Temporal lobe (tissue), 2 donors: ENCODE measurements around the gene ATP5MC1.

DNA sequence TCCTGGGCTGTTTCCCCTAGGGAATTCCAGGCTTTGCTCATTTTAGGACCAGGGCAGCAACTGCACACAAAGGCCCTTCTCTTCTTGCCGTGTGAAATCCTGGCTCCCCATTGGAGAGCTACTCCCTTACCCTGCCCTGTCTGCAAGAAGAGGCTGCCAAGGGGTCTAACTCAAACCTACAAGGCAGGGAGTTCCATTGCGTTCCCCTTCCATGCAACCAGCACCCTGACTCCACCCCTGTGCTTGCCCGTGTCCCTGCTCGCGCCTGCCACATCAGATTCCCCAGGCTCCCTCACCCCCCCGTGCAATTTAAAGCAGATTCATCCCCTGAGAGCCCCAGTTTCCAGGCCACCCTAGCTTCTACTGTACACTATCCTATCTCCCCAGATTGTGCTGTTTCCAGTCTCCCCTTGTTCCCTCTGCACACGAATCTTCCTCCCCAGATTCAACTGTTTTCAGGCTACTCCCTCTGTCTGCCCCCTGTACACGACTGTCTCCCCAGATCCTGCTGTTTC, 23.2 kb downstream of the COPZ2 start:
- RAMPAGE, long total RNA = no peak

DNA sequence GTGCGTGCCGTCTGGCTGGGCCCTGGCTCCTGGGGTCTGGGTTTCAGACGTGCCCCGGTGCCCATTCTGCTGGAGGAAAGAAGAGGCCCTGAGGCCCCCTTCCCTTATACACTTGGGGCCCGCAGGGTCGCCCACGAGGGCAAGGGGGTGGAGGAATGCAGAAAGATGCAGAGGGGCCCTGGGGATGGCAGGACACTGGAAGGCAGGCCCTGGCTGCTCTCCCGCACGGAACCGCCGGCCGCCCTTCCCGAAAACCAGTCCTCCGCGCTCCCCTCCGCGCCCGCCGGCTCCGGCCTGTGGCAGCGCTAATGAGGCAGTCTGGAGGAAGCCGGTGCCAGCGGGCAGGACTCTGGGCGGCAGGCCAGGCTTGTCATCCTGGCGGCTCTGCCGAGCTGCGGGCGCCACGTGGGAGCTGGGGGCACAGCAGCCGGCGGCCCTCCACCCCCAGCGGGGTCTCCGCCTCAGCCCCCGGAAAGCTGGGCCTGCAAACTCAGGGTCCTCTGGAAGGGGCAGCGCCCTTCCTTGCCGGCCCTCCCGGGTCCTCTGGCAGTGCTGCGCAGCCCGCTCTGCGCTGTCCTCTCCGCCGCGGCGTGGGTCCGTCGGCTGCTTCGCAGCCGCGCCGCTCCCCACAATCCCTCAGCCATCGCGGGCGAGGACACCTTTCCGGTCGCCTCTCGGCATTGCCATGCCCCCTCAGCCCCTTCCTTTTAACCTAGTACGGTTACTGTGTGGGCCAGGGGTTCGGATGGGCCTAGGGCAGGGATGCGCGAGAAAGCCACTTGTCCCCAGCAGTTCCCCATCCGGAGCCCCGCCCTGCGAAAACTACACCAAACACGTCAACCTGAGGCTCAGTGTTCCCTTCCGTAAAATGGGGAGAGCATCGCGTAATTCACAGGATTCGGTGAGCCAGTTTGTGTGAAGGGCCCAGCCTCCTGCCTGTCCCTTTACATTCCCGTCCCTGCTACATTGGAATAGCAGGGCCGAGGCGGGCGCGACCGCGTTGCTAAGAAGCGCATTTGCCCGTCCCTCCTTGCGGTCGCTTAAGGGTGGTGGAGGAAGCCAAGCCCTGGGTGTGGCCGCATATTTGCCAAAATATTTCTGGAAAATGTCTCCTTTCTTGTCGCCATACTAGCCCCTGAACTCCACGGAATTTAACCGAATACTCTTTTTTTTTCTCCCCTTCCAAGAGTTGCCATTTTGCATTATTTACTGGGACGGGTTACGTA, 13.5 kb downstream of the COPZ2 start:
- RAMPAGE, long total RNA = no peak

DNA sequence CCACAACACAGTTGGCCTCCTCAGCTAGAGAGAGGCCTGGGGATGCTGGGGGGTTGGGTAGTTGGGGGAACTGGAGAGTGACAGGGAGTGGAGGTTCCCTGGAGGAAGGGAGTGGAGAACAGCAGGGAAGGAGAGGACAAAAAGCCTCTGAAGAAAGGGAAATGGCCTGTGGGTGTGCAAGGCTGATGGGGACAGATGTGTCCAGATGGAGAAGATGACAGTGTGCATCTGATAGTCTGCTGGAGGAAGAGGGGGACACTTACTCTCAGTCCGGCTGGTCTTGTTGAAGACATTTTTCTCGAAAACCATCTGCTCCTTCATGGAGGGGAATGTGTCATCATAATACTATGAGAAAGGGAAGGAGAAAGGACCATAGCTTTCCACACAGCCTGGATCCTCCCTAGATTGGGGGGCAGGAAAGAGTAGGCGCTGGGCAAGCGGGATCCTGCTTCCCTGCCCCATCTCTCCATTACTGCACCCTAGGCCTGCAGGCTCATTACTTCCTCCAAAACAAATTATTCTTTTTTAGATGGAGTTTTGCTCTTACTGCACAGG, 3.9 kb downstream of the COPZ2 start:
- RAMPAGE, long total RNA = no peak

DNA sequence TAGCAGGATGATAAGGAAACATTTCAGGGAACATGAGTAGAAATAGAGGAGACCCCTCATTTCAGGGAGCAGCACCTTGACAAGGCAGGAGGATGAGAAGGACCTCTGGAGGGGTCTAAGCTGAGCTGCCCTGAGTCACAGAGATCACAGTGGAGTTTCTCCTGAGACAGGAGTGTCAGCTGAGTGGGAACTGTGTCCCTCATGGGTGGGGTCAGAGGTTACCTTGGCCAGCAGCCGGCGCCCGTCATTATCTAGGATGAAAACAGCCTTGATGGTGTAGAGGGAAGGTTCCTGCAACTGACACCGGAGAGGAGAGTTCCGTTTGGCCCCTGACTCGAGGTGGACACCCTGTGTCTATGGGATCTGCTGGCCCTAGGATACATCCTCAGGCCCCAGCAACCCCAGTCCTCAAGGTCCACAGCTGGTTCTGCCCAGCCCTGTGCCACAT, 944 bp downstream of the COPZ2 start:
- RAMPAGE, long total RNA = no peak

DNA sequence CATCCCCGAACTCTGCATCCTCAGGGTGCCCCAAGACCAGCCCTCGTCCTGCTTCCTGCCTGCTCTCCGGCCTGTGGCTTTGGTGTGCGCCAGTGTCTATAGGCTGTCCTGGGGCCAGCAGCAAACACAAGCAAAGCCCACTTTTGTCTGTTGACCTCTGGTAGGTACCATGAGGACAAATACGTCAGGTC, 299 bp upstream of the COPZ2 start:
- RAMPAGE, long total RNA = no peak

DNA sequence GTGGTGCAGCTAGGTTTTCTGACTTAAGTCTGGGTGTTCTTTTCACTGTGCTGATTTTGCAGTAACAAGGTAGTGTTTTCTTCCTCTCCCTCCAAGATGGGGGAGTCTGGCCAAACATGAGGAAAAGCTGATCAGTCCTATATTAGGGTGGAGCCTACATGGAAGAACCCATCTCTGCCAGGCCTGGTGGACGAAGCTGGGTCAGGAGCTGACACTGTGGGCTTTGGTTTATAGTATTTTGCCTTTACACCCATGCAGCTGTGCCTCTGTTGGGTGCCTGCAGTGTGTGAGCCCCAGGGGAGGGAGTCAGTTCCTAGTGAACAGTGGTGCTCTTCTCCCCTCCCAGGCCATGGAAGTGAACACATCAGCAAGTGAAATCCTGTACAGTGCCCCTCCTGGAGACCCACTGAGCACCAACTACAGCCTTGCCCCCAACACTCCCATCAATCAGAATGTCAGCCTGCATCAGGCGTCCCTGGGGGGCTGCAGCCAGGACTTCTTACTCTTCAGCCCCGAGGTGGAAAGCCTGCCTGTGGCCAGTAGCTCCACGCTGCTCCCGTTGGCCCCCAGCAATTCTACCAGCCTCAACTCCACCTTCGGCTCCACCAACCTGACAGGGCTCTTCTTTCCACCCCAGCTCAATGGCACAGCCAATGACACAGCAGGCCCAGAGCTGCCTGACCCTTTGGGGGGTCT, 9.9 kb downstream of the NFE2L1 start:
- RAMPAGE, long total RNA = no peak

GRCh38 chr17:48439952-48440591, 10.1 kb upstream of the SKAP1 start:
- RAMPAGE, long total RNA = no peak

DNA sequence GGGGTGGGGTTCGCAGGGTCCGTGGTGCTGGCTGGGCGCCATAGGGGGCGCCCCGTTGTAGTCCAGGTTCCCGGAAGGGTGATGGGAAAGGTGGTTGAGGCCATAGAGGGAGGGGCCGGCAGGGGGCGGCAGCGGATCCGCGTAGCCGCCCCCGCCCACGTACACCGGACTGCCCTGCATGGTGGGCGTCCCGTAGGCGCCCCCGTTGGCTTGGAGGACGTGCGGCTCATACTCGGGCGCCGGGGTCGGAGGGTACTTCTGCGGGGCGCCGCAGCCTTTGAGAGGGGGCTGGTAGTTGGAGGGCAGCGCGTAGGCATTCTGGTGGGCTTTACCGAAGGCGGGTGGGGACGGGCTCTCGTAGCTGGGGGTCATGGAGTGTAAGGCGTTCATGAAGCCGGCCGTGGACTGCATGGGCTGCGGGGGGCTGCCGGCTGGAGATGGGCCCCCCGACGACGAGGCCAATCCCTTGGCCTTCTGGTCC, 5.5 kb upstream of the HOXB2 start:
- RAMPAGE, long total RNA = no peak

- RAMPAGE, long total RNA = no peak
Observed at GRCh38 chr17:48555190-48556134, 10.6 kb upstream of the HOXB2 start.

- RAMPAGE, long total RNA = no peak
Observed at GRCh38 chr17:48556135-48557379, 11.6 kb upstream of the HOXB2 start.

DNA sequence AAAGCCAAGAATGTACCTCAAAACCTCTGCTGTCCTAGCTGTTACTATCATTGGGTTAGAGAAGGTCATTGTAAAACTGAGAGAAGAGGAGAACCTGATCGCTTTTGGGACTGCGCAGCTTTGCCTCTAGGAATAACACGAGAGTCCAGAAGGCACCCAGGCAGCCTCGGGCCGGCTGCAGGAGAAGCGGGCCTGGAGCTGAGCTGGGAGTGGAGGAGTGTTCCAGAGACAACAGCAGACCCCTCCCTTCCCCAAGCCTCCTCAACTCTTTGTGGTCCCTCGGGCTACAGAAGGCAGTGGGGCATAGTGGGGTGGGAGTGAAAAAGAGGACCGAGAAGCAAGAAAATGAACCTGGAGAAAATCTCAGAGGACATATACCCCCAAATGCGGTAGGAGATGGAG, 13.1 kb upstream of the HOXB2 start:
- RAMPAGE, long total RNA = no peak

- RAMPAGE, long total RNA = no peak
Observed at GRCh38 chr17:48718255-48719420, 3.7 kb downstream of the PRAC1 start.

DNA sequence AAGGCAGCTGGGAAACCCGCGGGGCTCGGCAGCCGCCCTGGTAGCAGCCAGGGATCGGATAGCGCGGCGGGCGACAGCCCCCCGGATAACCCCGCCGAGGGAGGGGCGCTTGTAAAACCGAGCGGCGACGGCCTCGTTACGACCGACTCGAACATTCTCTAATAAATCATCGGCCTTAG, 3.0 kb downstream of the PRAC1 start:
- RAMPAGE, long total RNA = no peak

GRCh38 chr17:48892688-48893370, at the start of gene ATP5MC1:
TSS of gene ATP5MC1 (plus strand) at chr17:48892787.
- RAMPAGE, long total RNA = start-site peak on the plus strand at chr17:48892781-48892825, 986 and 424 reads in 2 replicates

DNA sequence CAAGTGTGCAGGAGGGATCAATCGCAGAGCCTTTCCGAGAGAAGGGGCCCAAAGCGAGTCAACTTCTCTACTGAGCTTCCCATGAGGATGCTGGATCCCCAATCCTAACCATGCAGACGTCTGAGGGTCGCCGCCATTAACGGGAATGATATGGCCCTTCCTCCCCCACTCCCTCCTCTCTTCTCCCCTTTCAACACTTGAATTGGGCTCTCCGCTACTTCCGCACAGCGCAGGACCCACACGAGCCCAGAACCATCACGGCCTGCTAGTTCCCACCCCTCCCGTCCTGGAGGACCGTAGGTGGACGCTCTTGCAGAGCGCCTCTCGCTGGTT, 226 bp upstream of the UBE2Z start:
- RAMPAGE, long total RNA = no peak

DNA sequence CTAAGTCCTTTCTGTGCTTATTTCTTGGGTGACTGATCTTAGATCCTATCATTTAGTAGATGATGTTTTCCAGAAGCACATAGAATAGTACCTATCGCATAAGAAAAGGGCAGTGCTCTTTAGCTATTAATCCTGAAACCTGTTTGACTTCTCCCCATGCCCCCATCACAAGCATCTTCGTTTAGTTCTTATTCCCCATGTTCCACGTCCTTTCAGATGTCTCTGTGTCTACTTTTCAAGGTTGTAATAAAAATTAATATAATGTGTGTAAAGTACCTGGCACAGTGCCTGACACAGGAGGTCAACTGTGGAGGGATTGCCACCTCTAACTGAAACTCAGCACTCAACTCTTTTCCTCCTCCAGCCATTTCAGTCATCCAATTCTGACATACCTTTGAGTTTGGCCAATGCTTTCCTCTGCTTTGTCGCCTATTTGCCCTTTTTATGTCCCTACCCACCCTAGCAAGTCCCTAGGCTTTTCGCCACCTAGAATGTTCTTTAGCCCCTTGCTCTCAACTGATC, 1.5 kb downstream of the UBE2Z start:
- RAMPAGE, long total RNA = no peak

DNA sequence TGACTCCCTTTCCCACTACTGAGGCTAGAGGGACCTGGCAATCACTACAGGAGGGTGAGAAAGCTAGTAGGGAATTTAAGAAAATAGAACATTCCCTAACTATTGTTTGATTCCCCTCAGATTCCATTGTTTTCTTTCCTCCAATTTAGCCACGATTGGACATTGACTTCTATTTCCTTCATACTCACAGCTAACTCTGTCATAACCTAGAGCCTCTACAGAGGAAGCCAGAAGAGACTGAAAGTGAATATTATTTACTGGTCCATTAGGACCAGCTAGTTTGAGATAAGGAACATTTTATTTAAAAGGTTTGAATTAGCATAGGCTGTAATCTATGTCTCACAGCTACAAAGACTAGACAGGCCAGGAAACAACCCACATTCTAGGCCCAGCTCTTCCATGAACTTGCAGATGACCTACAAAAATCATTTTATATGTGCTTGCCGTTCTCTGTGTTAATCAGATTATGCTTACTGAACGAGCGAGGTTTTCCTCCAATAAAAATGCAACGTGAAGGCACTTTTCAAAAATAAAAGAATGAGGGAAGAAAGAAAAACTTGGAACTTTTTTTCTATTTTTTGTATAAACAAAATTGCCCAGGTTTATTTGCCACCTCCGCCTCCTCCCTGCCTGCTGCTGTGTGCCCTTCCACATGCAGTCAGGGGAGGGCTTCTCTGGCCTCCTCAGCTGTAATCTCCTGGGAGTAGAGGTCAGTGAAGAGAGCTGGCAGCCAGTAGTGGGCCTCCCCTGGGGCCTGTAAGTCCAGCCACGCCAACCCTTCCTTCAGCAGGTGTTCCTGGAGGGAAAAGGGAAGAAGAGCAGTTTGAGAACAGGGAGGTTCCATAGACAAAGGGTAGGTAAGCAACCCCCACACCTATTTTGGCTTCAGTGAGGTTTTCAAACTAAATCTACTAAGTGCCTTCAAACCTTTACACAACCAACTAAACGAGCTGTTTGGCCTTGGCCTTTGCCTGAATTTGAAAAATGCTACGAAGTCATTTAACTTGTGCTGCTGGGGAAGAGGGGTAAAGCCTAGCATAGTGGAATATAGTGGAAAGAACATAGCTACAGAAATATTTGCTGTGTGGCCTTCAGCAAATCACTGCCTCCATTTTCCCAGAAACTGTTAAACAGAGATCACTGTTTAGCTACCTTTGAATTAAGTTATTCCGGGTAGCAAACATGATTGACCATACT, 14.4 kb downstream of the SNF8 start:
- RAMPAGE, long total RNA = no peak

- RAMPAGE, long total RNA = no peak
Observed at GRCh38 chr17:48994460-48994772, 2.8 kb upstream of the IGF2BP1 start.

DNA sequence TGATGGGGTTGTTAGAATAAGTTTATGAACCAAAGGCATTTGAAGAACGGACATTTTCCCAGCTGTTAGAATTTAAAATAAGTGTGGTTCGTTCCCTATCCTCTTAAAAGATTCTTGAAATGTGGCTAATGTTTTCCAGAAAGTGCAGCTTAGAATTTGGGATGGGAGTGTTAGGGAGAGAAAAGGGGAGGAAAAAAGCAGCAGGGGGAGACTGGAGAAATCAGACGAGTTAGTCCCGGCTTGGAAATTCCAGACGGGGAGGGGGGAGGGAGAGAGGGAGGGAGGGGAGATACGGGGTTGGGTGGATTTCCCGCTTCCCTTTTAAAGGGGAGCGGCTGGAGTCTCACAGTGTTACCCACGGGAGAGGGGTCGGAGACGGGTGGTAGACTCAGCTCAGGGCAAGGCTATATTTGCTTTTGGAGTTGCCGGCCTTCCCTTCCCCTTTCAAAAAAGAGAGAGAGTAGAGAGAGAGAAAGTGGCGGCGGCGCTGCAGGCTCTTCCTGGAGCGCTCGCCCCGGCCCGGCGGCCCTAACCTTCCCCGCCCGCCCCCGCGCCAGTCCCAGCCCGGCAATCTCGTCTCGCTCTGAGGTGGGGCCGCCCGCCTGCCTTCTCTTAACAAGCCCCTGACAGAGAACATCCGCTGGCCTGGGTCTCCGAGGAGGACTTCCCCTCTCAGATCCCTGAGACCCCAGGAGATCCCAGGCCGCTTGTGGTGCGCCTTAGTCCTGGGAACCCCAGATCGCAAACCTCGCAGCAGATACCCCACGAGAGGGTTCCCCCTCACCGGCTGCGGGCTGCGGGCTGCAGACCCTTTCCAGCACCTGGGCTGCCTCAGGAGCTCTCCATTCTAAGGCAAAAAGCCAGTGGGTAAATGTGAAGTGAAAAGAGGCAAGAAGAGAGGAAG, 6.6 kb downstream of the IGF2BP1 start:
- RAMPAGE, long total RNA = no peak

DNA sequence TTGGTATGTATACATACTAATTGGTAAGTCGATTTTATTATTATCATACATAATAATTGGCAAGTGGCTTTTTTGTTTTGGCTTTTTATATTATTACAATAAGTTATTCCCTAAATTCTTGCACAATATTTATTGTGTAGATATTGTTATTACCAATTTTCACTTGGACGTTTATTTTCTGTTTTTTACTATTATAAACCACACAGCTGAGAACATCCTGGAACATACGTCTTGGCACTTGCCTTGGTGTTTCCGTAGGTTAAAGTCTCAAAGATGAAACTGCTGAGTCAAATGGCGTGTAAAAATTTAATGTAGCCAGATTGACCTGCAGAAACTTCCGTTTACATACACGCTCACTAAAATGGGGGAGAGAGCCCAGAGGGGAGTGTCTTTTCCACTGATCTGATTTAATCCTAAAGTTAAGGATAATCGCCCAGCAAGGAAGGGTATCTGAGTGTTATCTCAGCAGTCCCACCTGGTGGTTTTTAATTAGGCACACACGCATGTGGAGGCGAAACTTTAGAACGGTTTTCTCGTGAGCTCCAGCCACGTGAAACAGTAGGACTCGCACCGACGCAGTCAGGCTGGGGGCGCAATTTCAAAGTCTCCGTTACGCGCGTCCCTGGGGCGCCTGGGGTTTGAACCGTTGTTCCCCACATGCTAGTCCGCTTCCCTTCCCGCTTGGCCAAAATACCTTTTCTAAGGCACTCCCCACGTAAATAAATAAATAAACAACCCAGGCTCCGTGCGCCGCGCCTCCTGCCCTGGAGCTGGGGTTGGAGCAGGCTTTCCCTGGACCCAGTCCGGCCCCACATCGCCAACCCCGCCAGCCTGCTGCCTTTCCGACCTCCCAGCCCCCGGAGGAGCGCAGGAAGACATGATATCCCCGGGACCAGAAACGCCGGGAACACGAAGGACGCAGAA, 18.6 kb downstream of the GNGT2 start:
- RAMPAGE, long total RNA = no peak